Jurkat, Clone E6-1 (cell line): ENCODE measurements around the gene DIP2A.

- RRBS = 84% methylated on average over 12 of the region's 47 CpGs
These were observed 26.3 kb downstream of the FTCD start for GRCh38 chr21:46128909-46129596.

- RRBS = no CpG with 5 or more reads among the region's 7 CpGs
These were observed 25.9 kb downstream of the FTCD start for GRCh38 chr21:46129597-46129845.

GRCh38 chr21:46156214-46156656 lies 856 bp upstream of the FTCD start:
- RRBS = no CpG with 5 or more reads among the region's 15 CpGs

GRCh38 chr21:46297083-46298321 lies 11.4 kb downstream of the YBEY start:
- RRBS = 86% methylated on average over 28 of the region's 95 CpGs

GRCh38 chr21:46326032-46326600 lies 2.2 kb downstream of the PCNT start:
- RRBS = no CpG with 5 or more reads among the region's 14 CpGs

- RRBS = no CpG with 5 or more reads among the region's 24 CpGs
These were observed 61.7 kb upstream of the DIP2A start for GRCh38 chr21:46396902-46397547.

- RRBS = no CpG with 5 or more reads among the region's 11 CpGs
These were observed 10.5 kb upstream of the DIP2A start for GRCh38 chr21:46448080-46448722.

DNA sequence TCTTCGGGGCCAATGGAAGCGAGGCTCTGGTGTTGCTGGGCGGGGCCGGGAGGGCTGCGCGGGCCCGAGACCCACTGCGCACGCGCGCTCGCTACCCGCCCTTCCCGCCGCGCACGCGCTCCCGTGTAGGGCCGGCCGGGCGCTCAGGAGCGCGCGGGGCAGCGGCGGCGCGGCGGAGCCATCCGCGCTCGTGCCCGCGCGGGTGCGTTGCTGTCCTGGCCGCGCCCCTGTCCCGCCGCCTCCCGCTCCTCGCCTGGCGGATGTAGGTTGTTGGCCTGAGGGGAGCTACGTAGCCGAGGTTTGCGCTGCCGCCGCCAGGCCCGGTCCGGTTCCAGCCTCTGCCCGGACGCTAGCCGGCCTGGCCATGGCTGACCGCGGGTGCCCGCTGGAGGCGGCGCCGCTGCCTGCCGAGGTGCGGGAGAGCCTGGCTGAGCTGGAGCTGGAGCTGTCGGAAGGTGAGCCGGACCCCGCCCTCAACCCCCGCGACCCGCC lies at the start of gene DIP2A:
Gene DIP2A (plus strand): TSS at position 124 of the 492 bp plus-strand sequence.
- RRBS = under 1% methylated on average over 13 of the region's 68 CpGs

DNA sequence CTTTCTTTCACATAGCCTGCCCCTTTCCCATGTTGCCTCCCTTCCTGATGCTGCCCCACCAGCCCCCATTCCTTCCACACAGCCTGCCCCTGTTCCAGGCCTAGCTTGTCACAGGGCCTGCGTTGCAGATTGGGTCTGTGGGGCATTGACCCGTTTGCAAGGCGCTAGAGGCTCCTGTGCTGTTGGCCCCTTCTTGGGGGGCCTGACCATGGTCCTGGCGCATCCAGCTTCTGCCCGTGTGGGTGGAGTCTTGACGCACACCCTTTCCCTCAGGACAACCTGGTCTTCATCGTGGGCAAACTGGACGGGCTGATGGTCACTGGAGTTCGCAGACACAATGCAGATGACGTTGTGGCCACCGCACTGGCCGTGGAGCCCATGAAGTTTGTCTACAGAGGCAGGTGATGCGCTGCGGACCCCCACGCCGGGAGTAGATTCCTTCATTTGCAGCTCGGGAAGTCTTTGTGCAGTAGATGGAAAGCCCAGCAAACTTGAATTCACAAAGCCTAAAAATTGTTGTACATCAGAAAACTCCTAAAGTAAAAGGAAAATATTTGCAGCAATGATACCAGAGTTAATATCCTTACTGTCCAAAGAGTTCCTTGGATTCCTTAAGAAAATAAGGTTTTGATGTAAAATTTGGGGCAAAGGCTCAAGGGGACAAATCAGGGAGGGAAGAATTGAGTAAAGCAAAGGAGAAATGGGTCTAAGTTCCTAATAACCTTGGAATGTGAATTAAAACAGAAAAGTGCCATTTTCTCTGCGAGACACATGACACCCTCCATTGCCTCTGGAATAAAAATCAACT lies 58.0 kb downstream of the S100B start:
- RRBS = no CpG with 5 or more reads among the region's 18 CpGs

DNA sequence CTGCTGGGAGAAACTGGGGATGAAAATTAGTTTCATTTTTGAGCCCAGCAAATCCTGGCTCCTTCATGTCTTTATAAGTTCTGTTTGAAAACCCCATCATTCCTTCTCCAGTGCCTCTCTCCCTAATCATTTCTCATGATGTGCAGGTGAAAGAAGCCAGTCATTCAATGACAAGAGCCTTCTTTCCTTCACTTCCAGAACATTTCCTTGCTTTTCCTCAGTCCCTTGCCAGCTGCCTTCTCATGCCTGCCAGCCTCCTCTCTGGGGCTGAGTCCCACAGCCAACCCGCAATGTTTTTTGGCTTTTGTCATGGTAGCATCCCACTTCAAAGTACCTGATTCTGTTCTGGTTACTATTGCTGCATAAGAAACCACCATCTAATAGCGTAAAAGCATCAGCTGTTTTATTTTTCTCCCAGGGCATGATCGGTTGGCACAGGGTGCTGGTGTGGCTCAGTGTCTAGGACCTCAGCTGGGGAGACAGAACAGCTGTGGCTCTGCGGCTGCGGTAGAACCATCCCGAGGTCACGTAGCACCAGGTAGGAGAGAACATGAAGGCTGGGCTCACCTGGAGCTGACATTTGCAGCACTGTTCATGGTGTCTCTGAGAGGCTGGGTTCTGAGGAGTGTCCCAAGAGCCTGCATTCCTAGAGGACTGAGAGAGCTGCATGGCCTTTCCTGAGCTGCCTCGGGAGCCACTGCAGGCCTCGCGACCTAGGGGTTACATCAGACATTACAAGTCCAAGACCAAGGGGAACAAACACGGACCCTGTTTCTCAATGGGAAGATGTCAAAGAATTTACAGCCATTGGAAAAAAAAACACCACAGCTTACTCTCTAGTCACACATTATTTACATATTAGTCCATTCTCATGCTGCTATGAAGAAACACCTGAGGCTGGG lies 8.9 kb upstream of the PRMT2 start:
- RRBS = no CpG with 5 or more reads among the region's 11 CpGs

- RRBS = no CpG with 5 or more reads among the region's 7 CpGs
These were observed 1.4 kb downstream of the PRMT2 start for GRCh38 chr21:46636730-46637486.

- RRBS = 29% methylated on average over 32 of the region's 52 CpGs
These were observed 31.7 kb downstream of the PRMT2 start for GRCh38 chr21:46666944-46667735.